Foreskin keratinocyte (primary cell): ENCODE data around the gene RAP1GAP.

GRCh38 chr1:20174909-20175341 is 11.0 kb upstream of the UBXN10 start:
- RAMPAGE, total RNA, result no peak

- RAMPAGE, total RNA, result no peak
Measured at GRCh38 chr1:20178545-20179332, 7.2 kb upstream of the UBXN10 start.

DNA sequence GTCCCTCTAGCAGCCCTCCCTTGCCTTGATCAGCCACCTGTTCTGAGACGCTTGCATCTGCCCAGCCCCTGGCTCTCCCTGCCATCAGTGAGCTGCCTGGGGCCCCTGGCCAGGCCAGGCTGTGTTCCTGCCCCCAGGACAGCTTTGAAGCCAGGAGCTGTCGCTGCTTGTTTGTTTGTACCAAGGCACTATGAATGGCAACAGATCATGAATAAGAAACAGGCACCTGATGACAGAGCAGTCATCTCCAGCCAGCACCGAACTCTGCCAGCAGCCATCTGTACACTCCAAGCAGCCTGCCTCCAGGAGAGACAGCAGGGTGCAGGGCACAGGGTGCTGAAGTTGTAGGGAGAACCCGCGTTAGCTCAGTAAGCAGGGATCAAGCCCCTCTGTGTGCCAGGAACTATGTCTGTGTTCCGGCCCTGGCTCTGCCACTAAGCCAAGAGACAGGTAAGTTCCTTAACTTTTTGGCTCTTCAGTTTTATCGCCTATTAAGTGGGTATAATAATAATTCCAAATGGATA is 8.1 kb upstream of the VWA5B1 start:
- RAMPAGE, total RNA, result no peak

DNA sequence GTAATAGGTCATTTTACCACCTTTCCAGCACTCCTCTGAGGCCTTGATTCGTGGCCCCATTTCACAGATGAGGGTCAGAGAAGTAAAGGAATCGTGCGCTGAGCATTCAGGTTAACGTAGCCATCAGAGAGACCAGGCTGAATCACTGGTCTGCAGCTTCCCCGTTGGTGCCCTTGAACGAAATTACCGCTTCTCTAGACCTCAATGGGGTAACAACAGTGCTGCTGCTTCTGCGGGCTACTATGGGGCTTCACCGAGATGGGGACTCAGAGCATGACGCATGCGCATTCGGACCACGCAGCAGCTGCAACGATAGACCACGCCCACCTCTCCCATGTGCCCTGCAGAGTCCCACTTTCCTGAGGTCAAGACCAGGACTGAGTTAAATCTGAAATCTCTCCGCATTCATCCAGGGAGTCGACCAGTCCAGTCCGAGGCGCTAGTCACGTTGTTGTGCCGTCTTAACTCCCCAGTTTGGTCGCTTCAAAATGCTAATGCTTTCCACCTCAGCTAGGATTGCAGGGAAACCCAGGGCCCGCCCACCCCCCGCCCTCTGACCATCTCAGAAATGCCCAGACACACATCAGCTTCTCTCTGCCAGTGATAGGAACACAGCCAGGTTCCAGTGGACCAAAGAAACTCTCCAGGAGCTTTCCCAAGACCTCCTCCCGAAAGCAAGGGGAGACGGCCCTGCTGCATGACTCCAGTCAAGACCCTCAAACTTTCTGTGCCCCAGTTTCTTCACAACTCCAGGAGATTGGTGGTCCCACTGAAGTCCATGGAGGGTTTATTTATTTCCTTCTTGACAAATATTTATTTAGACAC is 12.8 kb downstream of the CAMK2N1 start:
- RAMPAGE, total RNA, result no peak

GRCh38 chr1:20483405-20484006 is 2.5 kb downstream of the CAMK2N1 start:
- RAMPAGE, total RNA, result no peak

DNA sequence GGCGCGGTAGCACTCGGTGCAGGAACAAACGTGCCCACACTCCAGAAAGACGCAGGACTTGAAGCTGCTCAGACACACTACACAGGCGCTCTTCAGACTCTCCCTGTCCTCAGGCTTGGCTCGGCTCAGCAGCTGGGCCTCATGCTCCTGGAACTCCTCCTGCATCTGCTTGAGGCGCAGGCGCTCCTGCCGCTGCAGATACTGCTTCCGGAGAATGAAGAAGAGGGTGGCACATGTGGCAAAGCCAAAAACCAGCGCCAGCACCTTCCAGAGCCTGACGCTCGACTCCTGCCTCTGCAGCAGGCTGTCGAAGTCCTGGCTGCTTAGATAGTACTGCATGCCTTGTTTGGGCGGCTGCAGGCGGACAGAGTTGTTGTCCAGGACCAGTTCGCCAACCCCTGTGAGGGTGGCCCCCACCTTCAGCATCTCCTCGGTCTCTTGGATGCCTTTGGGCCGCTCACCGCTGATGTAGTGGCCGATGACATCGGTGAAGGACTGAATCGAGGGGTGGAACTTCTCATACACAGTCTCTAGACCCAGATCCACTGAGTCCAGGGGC is 7.1 kb downstream of the MUL1 start:
- RAMPAGE, total RNA, result no peak

- RAMPAGE, total RNA, result no peak
Measured at GRCh38 chr1:20597513-20598258, 8.8 kb downstream of the CDA start.

DNA sequence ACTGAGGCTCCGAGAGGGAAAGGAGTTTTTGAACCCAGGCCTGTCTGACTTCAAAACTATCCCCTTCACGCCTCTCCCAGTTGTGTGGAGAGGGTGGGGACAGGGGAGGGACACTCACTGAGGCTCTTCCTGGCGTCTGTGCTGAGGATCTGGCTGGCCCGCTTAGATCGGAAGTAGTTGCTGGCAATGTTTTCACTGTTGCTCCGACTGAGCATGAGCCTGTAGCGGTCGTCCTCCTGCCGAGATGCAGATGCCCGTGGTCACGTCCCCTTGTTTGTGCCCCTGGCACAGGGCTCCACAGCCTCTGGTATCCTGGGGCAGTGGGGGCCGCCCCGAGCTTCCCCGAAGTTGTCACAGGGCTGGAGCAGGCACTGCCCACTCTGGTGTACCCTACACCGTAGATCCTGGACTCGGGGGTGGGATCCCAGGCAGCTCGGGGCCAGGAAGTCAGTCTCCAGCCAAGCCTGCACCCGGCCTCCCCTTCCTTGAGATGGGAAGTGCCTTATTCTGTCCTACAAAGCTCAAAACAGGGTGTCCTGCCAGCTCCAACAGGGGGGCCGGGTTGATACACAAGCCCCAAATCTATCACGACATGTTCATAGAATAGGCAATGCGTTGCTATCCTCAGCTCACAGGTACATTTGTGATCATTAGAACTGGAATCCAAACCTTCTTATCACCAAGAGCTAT is 5.1 kb upstream of the DDOST start:
- RAMPAGE, total RNA, result no peak

- RAMPAGE, total RNA, result no peak
Measured at GRCh38 chr1:20864452-20864805, 77.3 kb upstream of the HP1BP3 start.

- RAMPAGE, total RNA, result no peak
Measured at GRCh38 chr1:20941218-20942559, 154.6 kb upstream of the HP1BP3 start.

GRCh38 chr1:21190805-21191308 is 14.2 kb upstream of the EIF4G3 start:
- RAMPAGE, total RNA, result no peak

DNA sequence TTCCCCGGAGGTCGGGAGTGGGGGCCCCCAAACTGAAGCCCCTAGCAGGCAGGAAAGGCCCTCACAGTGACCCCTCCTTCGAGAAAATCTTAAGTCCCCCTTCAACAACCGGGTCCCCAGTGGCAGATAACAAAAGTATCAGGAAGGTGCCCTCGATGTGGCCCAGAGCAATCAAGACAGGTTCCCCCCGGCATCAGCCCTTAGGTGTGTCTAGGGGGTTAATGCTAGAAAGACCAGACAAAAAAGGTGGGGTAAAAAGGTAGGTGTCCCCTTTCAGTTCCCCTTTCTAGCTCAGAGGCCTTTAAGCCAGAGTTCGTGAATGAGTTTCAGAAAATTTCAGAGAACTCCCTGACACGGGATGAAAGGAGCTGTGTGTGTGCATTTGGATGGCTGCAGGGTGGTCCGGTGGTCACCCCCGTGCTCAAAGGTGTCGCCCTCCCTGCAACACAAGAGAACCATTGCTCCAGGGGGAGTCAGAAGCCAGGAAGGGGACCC is 379 bp upstream of the ECE1 start:
- RAMPAGE, total RNA, result no peak

DNA sequence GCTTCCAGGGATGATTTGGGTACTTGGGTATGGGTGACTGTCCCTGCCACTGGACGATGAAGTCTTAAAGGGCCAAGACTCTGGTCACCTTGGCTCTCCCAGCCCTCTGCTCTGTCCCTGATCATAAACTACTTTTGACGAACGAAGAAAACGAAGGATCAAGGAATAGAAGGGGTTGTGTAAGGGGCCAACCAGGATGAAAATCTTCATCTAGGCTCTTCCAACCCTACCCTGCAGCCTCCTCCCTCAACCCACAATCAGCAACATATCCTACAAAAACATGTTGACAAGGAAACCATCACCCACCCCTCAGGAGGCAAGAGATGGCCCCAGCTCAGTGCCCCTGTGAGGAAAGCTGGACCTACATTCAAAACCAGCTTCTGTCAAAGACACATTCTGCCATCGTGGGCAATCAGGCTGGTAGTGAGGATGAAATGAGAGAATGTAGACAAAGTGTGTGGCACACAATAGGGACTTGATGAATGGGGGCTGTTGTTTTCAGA is 20.5 kb upstream of the ECE1 start:
- RAMPAGE, total RNA, result no peak

DNA sequence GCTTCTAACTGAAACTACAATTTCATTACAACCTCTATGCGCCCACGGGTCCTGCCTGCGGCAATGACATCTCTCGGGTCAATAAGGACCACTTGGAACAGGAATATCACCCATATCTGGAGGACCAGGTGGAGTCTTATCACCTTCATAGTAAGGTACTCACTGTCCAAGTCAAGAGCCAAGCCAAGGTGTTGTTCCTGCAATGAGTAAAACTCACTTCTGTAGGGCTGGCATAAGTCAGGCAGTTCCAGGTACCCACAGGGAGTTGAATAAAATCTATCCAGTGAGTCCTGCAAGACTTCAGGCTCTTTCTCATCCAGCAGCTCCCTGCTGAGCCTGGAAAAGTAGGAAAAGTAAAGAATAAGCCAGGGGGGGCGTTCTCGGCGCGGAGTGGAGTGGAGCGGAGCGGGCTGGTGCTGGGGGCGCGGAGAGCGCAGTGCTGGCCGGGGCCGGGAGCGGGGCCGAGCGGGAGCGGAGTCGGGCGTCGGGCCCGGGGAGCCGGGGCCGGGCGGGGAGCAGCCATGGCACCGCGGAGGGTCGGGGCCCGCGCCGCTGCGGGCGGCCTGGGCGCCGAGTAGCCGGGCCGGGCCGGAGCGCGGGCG is 12.2 kb upstream of the NBPF3 start:
- RAMPAGE, total RNA, result no peak

DNA sequence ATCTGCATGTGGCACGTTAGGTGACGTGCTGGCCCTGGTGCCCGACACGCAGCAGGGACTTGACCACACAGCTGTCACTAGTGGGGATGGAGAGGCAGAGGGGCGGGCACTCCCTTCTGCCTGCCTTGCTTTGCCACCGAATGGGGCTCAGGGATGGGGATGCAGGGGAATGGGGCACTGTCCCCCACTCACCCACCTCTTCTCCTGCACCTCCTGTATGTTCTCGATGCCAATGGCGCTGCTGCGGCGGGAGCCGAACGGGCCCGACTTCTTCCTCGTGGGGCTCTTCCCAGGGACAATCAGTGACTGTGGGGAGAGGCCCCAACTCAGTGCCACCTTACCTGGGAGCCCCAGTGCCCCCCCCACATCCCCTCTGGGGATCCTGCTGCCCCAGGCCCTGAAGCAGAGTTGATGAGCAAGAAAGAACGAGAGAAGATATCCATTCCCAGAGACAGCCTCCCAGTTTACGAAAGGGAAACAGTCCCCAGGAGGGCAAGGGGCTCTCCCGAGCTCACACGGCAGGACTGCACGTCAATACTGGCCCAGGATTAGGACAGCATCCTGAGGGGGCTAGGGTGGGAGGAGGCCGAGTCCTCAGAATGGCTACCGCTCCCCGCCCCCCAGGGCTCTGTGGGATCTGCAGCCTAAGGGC is 66.4 kb downstream of the RAP1GAP start:
- RAMPAGE, total RNA, result no peak

DNA sequence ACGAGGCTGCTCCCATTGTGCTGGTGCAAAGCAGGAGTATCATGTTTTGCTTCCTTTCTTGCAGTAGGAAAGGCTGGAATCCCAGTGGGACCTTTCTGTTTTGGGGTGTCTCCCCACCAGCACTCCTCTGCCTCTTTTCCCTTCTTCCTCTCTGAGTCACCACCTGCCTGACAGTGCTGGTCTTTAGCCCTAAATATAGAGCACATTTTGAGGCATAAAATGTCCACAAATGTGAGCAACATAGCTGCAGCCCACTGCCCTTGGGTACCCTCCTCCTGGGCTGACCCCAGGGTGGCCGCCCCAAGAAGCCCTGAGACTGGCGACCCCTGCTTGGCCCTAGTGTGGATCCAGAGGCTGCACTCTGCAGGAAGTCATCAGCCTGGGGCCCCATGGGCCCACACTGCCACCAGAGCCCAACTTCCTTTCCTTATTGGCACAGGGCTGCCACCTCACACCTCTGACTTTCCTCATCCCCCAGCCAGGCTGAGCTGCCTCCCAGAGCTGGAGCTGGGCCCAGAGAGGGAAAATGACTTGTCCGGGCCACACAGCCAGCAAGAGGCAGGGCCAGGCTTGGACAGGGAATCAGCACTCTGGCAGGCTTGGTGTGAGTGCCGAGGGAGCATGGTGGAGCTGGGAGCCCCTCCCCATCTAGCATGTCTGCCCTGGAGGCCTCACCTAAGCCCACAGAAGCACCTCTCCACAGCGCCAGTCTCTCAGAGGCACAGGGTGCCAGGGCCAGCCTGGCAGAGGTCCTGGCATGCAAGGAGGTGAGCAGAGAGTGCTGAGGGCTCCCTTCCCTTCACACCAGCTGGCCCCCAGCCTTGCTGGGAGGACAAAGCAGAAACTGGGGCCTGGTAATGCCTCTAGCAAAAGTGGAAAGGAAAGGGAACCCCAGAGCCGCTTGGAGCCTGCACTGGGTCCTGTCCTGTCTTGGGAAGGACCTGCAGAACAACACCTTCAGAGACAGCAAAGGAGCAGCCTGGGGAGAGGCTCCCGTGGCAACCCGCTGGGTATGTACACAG is 3.4 kb downstream of the RAP1GAP start:
- RAMPAGE, total RNA, result no peak

- RAMPAGE, total RNA, result no peak
Measured at GRCh38 chr1:21669202-21669718, at the start of gene RAP1GAP. TSS of gene RAP1GAP (minus strand) at chr1:21669357.

- RAMPAGE, total RNA, result no peak
Measured at GRCh38 chr1:21678760-21679285, 9.7 kb upstream of the RAP1GAP start.

DNA sequence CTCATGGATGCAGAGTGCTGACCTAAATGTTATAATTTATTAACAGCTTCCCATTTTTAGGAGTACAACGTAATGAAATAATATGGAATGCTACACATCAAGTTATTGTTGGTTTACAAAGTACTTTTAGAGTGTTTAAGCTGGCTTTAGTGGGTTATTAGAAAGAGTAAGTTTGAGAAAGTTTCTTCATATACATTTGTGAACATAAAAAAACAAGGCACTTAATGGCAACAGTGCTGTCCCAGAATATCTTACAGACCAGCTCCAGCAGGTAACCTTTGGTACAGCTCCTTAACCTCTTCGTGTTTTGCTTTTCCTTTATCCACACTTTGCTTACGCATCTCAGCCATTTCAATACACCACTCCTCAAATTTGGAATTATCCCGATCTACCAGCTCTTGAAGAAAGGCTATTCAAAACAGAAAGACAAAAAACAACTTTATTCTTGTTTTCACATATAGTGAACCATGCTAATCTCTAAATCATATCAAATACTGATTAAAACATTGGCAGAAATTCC is 54.6 kb downstream of the USP48 start:
- RAMPAGE, total RNA, result no peak

- RAMPAGE, total RNA, result no peak
Measured at GRCh38 chr1:21783366-21784517, 793 bp upstream of the USP48 start.